Neutrophil (primary cell): ENCODE results near the genes USP17L15 and USP17L26.

DNA sequence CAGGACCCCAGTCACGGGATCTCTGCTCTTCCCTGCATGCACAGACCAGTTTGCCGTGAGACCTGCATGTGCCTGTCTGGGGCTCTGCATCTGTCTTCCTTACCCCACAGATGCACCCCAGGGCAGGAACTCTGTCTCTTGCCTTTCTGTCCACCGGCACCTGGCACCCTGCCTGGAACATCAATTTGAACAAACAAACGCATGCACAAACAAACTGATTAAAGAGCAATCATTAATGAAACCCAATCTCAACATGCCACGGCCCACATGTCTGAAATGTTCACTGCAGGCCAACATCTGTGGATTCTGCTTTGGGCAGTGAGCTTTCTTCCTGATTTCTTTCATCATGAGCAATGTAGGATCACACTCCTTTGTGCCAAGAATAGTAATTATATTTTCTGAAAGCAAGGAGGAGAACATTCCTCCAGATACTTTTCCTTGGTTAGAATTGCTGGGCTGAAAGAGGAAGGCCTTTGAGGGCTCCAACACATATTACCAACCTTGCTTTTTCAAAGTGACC is 113.0 kb upstream of the PSAPL1 start:
- PRO-cap = no peak

DNA sequence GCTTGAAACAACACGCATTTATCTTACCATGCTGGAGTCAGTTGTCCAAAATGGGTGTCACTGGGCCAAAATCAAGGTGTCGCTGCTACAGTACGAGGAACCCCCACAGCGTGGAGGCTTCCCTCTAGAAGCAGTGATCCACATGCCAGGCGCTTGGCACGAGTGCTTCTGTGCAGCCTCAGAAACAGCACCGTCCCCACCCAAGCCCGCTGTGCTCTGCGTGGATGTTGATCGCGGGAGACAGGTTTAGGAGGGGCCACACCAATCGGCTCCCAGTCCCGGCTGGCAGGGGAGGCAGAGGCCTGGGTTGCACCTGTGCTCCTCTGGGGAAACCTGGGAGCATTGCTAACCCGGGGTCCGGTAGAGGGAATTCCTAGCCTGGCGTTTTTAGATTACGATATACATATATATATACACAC is 165.5 kb upstream of the PSAPL1 start:
- PRO-cap = no peak

GRCh38 chr4:7652617-7653031 is 217.9 kb upstream of the PSAPL1 start:
- PRO-cap = no peak

GRCh38 chr4:7802066-7802535 is 137.6 kb downstream of the AFAP1 start:
- PRO-cap = no peak

GRCh38 chr4:7863757-7864477 is 75.7 kb downstream of the AFAP1 start:
- PRO-cap = no peak

DNA sequence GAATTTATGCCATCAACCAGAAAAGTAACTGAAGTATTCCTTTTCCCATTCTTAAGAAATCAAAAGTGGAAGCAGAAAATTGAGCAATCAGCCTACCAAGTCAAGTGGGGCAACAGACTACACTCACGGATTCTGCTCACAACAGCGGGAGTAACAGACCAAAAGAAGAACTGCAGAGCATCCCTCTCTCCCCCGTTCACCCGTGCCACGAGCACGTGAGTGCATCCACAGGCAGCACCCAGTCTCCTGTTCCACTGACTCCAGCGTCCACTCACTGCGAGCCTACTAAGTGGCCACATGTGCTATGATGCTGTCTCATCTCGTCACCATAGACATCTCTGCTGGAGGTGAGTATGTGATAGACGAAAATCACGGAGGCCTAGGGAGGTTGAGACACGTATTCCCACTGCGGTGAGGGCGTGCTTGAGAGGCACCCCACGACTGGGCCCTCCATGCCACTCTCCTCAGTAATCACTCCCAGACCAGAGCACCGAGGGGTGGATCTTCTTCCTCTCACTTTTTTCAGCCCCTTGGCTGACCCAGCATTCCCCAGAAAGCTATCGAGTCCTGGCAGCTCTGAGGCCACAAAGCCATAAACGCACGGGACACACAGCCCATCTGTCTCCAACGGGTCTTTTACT is 29.1 kb downstream of the AFAP1 start:
- PRO-cap = no peak

GRCh38 chr4:7911097-7911792 is 28.4 kb downstream of the AFAP1 start:
- PRO-cap = no peak

DNA sequence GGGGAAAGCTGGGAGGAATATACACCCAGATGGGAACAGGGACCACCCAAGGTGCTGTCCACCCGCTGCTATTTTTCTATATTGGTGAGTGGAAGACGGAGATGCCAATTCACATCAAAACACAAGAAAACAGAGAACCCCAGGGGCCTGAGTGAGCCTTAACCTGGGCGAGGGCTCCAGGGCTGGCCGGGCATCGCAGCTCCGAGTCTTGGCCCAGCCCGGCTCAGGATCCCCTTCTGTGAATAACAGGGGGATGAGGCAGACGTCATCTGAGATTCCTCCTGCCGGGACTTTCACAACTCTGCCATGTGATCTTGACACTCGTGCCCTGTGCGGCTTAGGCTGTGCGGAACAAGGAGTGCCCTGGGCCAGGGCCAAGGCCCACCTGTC is 57.6 kb downstream of the ABLIM2 start:
- PRO-cap = no peak

DNA sequence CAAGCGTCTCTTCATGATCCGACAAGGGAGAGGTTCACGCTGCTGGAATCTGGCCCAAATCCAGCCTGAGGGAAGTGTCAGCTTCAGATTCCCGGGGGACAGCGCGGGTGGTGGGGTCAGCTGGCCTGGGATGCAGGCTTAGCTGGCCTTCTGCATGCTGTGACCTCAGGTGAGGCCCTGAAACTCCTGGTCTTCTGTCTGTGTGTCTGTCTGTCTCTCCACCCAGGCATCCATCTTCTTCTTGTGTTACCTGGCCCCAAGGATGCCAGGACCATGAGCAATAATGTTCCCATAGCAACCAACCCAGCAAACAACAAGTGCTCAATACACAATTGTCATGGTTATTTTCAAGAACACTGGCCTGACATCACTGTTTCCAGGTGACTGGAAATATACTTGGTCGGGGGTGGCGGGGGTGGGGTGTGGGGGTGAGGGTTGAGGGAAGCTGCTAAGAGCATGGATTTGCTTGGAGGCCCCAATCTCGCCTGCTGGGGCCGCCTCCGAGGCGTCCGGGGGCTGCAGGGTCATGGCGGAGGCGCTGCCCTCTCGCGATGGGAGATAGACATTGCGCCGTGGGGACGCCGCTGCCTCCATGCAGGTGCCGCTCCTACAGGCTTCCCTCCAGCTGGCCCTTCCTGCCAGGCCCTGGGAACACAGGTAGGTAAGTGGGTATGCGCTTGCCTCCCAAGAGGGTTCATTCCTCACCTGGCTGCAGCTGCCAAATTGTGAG is 48.2 kb downstream of the ABLIM2 start:
- PRO-cap = no peak

DNA sequence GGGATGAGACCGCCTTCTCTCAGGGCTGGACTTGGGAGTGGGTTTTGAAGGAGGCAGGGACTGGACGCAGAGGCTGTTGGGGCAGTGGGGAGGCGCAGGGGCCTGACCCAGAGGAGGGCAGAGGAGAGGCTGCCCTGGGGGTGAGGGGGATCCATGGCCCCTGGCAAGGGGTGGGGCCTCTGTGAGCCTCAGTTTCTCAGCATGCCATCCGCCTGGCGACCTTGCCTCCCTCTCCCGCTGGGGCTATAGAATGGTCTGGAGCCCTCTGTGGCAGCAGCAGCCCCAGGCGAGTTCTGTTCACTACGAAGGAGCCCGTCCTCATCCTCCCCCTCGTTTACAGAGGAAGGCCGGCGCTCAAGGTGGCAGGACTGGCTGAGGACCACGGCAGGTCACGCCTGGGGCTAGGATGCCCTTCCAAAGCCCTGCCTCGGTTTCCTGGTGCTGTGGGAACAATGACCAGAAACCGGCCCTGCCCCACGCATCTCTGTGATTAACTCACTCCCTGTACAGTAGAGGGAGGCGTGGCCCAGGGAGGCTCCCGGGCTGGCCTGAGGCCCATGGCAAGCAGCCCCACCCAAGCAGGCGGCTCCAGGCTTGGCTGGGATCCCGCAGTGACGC is 16.1 kb upstream of the SH3TC1 start:
- PRO-cap = no peak

- PRO-cap = no peak
These were observed 19.2 kb downstream of the SH3TC1 start for GRCh38 chr4:8218138-8218799.

- PRO-cap = no peak
These were observed 27.3 kb upstream of the HTRA3 start for GRCh38 chr4:8242204-8242708.

DNA sequence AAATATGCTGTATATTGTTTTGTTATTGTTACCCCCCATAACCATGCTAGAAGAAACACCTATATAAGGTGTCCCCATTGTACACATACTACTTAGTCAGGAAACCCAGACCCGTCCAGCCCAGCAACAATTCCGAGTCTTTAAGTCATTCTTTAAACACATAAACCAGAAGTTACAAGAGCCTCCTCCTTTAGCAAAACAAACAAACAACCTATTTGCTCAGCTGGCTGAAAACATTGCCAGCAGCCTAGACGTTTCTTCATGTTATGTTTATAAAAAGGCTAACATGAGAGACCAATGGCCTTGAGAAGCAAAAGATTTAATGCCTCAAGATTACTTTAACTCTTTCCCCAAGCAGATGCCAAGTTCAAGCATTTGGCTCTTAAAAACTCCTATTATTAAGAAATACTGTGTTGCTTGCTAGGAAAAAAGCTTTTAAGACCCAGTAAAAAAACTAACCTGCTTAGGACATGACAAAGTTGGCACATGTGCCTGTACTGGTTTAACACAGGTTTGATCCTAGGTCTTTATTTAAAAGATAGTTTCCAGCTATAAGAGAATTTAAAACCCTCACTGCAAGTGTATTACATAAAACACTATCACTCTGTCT is 1.3 kb downstream of the ACOX3 start:
- PRO-cap = no peak

DNA sequence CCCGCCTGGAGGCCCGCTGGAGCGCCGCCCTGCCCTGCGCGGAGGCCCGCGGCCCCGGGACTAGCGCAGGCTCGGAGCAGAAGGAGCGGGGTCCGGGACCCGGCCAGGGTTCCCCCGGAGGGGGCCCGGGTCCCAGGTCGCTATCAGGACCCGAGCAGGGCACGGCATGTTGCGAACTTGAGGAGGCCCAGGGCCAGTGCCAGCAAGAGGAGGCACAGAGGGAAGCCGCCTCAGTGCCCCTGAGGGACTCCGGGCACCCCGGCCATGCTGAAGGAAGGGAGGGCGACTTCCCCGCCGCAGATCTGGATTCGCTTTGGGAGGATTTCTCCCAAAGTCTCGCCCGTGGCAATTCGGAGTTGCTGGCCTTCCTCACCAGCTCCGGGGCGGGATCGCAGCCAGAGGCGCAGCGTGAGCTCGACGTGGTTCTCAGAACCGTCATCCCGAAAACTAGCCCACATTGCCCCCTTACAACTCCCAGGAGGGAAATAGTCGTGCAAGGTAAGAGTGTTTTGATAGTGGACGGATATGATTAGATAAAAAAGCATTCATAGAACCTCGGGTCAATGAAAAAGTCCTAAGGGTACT is 459 bp downstream of the TRMT44 start:
- PRO-cap = no peak

- PRO-cap = no peak
These were observed 2.3 kb downstream of the TRMT44 start for GRCh38 chr4:8442798-8443418.

DNA sequence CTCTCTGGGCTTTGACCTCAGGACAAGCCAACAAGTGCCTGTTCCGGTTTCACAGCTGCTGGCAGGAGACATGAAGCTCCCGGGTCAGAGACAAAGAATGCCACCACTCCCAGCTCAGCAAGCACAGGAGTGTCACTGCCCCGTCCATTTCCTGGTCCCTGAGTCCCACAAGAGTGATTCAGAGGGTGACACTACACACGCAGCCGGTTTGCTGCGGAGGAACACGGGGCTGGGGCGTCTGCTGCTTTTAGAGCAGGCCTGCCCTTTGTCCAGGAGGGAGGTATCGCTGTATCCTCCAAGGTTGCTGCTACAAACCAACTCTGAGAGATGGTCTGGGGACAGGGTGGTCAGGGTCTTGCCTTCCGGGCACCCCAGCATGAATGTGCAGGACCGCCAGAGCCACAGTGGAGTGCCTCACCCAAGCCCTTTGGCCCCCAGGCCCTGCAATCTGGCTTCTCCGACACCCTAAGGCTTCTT is 49.5 kb downstream of the CPZ start:
- PRO-cap = no peak

GRCh38 chr4:9234086-9234488 is at the start of gene USP17L15:
Gene USP17L15, plus strand, starts transcription at chr4:9234385.
- PRO-cap = no peak

- PRO-cap = no peak
These were observed at the start of gene USP17L26 for GRCh38 chr4:9334379-9334940. Gene USP17L26, plus strand, starts transcription at chr4:9334658.

DNA sequence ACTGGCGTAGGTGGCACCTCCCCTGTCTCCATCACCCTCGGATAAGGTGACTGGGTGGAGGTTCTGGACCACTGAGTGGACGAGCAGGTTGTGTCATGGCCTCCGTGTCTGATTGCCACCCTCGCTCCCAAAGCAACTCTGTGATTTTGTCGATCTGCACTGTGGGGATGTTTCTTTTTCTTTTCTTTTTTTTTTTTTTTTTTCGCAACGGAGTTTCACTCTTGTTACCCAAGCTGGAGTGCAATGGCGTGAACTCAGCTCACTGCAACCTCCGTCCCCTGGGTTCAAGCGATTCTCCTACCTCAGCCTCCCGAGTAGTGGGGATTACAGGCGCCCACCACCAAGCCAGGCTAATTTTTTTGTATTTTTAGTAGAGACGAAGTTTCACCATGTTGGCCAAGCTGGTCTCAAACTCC is 56.2 kb downstream of the DEFB131A start:
- PRO-cap = no peak

DNA sequence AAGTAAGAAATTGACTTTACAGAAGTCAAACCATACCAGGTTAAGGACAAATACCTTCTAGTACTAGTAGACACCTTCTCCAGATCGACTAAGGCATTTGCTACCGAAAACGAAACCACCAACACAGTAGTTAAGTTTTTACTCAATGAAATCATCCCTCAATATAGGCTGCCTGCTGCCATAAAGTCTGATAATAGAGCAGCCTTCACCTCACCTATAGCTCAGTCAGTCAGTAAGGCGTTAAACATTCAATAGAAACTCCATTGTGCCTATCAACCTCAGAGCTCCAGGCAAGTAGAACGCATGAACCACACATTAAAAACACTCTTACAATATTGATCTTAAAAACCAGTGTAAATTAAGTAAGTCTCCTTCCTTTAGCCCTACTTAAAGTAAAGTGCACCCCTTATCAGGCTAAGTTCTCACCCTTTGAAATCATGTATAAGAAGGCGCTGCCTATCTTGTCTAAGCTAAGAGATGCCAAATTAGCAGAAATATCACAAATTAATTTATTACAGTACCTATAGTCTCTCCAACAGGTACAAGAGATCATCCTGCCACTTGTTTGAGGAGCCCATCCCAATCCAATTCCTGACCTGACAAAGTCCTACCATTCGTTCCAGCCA is 160.7 kb downstream of the DEFB131A start:
- PRO-cap = no peak